Neural cell (in vitro differentiated cells): ENCODE data around the genes NABP2 and COQ10A.

DNA sequence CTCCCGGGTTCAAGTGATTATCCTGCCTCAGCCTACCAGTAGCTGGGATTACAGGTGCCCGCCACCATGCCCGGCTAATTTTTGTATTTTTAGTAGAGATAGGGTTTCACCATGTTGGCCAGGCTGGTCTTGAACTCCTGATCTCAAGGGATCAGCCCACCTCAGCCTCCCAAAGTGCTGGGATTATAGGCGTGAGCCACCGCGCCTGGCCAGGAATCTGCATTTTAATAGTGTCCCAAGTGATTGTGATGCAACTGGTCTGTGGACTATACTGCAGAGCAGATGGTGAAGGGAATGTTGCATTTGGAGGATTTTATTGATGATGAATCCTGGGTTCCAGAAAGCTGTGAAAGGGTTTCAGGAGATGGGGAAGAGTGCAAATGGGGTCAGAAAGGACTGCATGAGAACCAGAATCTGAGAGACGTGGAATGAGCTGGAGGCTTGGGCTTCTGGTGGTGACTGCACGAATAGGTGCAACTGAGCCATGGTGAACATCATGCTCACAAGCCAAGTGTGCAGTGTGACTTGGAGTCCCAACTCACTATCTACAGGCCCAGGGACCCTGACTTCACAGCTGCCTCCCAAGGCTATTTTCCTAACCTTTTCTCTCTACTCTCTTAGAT is 4.4 kb downstream of the RPS26 start:
- RAMPAGE, long total RNA, result no peak

- RAMPAGE, long total RNA, result no peak
These were observed 1.2 kb downstream of the ERBB3 start for GRCh38 chr12:56081146-56081501.

- RAMPAGE, long total RNA, result no peak
These were observed 712 bp downstream of the SMARCC2 start for GRCh38 chr12:56188508-56189033.

- RAMPAGE, long total RNA, result no peak
These were observed 1.1 kb downstream of the RNF41 start for GRCh38 chr12:56220528-56221119.

DNA sequence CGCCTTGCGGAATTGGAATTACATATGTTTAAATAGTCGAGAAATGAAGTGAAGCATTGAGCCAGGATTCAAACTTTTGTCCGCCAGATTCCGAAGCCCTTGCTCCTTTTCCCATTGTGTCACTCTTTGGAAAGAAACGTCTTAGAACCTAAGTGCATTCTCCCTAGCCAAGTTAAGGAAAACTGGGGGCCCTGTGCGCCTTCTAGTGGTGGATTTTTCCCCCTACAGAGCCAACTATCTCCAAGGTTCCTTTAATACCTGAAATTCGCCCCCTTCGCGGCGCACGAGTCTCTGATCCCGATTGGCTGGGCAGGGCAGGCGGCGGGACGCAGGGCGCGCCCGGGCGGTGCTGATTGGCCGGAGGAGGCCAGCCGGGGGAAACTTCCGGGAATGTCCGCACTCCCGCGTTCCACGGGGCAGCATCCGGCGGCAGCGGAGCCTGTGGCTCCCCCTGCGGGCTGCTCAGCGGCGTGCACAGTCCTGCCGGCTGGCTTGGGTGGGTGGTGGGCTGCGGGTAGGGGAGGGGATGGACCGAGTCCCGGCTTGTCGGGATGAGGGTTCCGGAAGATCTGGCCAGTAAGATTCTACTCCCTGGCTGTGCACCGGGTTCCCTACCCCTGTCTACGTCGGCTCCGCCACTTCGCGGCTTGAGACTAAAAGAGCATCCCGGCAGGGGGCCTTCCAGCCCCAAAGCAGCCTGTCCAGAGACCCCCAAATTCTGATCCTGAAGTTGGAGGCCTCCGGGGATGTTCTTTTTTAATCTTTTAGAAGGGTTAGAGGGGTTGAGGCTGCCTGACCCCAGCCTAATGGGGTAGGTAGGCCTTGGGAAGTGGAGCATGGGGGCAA is at the start of gene NABP2:
NABP2 (plus strand) TSS at position 397 of the 846 bp plus-strand sequence.
- RAMPAGE, long total RNA, result start-site peak on the plus strand centred at position 422 of the sequence, 118 bp wide, 232 and 371 reads in 2 replicates

DNA sequence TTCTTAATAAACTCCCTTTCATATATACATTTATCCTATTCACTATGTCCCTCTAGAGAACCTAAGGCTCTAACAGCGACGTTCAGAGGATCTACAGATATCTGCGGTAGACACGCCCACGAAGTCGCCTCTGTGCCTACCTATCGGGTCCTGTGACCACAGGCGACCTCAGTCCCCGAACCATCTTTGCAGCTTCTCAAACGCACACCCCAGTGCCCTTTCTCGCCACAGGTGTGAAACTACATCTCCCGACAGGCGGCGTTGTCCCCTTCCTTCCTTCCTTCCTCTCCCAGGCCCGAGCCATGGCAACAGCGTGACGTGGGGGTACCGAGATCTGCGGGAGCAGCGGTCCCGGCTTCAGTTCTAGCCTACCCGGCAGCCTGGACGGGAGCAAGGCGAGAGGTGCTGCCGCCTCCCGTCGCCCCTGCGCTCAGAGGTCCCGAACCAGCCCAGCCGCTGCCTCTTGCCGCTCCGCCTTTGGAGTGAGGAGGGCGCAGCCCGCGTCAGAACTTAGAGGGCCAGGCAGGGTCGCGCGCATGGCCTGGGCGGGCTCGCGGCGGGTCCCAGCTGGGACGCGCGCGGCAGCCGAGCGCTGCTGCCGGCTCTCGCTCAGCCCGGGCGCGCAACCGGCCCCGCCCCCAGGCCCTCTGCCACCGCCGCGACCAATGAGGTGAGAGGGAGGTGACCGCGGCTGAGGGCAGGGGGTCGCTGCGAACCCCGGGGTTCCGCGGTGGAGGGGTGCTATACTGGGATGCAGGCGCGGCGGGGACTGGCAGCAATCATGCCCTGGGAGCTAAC is at the start of gene COQ10A:
COQ10A (plus strand) TSS at position 360 of the 798 bp plus-strand sequence.
- RAMPAGE, long total RNA, result no peak

- RAMPAGE, long total RNA, result no peak
These were observed 9.7 kb downstream of the IL23A start for GRCh38 chr12:56348385-56348712.

DNA sequence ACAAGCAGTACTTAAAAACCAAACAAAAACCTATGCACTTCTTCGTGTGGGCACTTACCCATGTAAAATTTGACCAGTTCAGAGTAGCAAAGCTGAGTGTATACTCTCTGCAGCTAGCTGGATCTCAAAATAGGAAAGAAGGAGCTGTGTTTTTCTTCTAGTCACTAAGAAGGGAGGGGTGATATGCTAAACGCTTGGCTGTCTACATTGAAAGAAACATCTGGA is 20.0 kb downstream of the RBMS2 start:
- RAMPAGE, long total RNA, result no peak

- RAMPAGE, long total RNA, result no peak
These were observed 48.2 kb downstream of the RBMS2 start for GRCh38 chr12:56569527-56570573.

DNA sequence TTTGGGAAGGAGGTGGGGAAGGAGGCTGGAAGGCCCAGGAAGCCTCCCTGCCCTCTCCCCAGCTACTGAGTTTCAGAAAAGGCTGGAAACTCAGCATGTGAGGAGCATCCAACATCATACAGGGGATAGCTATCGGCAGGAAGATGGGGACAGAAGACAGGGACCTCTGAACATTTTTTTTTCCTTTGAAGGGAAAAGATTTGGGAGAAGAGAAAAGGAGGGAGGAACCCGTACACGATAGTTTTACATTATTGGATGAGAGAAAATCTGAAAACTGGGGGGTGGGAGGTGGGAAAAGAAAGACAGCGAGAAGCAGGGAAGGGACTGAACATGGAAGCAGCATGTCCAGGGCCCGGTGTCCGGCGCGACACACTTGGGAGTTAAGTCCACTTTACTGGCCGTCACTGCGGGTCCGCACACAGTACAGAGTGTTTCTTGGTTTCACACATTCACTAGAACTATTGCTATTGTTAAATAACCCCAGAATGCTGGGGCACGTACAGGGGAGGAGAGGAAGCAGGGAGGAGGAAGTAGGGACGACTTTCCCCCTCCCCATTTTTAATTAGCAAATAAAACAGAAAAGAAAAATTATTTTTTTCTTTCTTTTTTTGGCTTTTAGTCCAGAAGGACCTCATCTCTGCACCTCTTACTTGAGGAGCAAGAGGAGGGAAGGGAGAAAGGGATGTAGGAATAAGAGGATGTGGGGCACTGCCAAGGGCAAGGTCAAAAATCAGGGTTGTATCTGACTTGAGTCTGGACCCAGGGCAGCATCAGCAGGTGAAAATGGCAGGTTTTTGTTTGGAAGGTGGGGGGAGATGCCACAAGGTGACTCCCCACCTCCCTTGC is 32.1 kb downstream of the BAZ2A start:
- RAMPAGE, long total RNA, result no peak

- RAMPAGE, long total RNA, result no peak
These were observed 2.1 kb upstream of the BAZ2A start for GRCh38 chr12:56632080-56632720.

DNA sequence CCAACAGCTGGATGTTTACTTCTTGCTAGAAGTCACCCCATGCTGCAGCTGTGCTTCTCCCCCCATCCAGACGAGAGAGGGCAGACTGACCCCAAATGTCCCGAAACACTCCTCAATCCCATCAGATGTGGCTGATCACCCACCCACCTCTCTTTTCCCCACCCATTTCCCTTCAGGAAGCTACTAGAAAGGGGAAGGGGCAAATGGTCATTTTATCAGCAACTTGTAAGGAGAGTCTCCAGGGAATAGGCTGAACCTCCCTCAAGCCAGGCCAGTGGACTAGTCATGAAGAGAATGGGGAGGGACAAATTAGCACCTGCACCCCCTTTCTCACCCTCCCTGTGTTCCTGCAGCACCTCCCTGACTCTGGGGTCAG is 2.7 kb upstream of the BAZ2A start:
- RAMPAGE, long total RNA, result no peak

DNA sequence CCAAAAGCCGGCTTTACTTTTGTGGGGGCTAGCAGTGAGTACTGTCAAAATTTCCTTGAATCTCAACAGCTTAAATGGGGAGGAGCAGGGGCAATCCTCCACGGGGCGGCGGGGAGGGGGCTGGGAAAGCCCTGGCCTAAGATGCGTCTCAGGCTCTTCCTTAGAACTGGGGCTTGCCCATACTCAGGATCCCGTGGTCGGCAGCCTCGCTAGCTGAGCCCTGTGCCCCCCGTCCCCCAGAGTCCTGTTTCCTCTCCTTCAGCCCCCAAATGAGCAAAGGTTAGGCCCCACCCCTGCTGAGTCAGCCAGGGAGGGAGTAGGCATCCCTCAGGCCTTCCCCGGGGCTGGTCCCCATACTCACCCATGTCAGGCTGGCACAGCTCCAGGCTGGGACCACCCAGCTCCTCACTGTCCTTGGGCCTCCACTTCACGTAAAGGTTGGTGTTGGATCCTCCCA is 5.7 kb upstream of the BAZ2A start:
- RAMPAGE, long total RNA, result no peak

- RAMPAGE, long total RNA, result no peak
These were observed 1.0 kb downstream of the ATP5F1B start for GRCh38 chr12:56644733-56645182.

DNA sequence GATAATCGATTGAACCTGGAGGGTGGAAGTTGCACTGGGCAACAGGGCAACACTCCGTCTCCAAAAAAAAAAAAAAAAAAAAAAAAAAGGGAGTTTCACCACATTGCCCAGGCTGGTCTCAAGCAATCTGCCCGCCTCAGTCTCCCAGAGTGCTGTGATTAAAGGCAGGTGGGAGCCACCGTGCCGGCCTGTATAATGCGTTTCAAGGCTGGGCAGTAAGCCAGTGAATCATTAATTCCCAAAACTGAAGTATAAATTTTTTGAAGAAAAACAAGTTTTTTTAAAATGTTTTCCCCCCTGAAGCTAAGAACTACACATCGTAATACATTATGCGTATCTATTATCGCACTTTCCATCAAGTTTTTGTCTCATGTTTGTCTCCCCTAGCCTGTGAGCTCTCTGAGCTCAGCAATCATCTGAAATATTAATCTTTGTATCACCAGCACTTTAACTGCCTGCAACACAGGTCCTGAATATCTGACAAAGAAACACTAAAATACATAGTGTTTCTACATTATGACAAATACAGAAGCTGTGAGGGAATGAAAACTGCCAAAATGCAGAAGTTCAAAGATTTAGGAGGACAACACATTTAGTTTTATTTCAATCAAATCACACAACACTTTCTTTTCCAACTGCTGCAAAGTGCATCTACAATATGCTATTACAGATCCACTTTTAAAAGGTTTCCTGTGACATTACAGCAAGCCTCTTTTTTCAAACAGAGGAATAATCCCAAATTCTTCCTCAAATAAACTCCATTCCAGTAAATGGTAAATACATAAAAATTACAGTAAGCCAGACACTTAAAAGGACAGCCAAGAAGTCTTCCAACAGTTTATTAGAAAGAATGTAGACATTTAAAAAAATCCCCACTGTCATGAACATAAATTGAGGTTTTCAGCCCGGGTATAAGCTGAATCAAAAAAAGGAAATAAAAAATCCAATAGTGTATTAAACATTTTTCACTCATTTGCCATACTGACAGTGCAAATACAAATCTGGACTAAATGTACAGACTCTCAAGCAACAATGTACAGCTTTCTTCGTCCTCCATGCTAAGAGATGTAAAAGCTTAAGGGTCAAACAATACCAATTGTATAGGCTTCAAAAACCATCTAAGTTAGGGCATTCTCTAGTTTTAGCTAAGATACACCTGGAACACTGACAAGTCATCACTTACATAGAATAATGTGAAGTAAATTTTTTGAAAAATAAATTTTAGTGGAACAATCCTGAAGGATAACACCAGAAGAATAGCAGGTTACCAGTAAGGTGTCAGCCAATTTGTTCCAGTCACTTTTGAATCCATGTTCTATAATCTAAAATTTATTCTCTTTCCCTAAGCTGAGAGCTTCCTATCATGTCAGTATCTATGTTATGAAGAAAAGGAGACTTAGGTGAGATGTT is 17.5 kb upstream of the ATP5F1B start:
- RAMPAGE, long total RNA, result no peak

DNA sequence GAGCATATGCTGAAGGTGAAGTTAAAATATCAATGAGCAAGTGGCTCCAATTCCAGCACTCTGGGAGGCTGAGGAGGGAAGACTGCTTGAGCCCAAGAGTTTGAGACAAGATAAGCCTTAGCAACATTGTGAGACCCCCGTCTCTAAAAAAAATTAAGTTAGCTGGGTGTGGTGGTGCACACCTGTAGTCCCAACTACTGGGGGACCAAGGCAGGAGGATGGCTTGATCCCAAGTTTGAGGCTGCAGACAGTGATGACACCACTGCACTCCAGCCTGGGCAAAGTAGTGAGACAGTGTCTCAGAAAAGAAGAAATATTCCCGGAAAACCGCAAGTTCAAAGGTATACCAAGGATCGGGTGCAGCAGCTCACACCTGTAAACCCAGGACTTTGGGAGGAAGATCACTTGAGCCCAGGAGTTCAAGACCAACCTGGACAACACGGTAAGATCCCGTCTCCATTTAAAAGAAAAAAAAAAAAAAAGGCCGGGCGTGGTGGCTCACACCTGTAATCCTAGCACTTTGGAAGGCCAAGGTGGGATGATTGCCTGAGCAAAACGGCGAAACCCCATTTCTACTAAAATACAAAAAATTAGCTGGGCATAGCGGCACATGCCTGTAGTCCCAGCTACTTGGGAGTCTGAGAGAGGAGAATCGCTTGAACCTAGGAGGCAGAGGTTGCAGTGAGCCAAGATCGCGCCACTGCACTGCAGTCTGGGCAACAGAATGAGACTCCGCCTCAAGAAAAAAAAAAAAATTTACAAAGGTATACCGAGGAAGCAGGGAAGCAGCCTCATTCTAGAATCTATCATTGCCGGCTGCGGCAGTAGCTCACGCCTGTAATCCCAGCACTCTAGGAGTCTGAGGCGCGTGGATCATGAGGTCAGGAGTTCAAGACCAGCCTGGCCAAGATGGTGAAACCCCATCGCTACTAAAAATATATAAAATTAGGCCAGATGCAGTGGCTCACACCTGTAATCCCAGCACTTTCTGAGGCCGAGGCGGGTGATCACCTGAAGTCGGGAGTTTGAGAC is 5.5 kb downstream of the PTGES3 start:
- RAMPAGE, long total RNA, result no peak

DNA sequence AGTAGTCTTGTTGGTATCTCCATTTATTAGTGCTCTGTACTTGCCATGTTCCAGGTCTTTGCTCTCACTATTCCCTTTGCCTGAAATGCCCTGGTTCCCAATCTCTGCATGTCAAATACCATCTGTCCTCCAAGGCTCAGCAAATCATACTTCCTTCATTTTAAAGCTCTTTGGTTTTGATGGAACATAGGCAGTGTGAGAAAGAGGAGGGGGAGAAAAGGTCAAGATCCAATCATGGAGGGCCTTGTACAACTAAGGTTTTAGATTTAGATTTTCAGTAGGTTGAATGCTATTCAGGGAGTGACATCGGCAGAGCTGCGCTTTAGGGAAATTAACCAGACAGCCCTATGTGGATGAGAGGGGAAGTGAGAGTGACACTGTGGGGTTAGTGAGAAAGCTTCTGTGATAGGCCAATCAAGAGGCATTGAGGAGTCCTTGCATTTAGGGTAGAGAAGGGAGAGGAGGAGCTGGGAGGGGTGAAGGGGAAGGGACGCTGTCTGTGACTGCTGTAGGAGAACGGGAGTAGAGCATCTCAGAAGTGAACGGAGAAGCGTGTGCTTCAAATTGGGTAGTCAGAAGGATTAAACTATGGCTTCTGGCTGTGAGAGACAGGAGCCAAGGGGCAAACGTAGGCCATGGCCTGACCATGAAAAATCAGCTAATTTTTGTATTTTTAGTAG is 3.4 kb downstream of the HSD17B6 start:
- RAMPAGE, long total RNA, result no peak

DNA sequence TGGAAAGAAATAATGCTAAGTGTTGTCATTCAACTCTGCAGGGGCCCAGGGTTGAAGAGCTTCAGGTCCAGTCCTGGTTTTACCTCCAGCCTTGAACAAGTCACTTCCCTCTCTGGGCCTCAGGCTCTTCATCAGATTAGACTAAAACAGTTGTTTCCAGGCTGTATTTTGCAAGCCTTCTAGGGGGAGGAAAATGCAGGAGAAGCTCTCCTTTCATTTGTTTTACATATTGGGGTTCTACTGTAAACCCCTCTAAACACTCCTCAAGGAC is 2.8 kb downstream of the SDR9C7 start:
- RAMPAGE, long total RNA, result no peak

DNA sequence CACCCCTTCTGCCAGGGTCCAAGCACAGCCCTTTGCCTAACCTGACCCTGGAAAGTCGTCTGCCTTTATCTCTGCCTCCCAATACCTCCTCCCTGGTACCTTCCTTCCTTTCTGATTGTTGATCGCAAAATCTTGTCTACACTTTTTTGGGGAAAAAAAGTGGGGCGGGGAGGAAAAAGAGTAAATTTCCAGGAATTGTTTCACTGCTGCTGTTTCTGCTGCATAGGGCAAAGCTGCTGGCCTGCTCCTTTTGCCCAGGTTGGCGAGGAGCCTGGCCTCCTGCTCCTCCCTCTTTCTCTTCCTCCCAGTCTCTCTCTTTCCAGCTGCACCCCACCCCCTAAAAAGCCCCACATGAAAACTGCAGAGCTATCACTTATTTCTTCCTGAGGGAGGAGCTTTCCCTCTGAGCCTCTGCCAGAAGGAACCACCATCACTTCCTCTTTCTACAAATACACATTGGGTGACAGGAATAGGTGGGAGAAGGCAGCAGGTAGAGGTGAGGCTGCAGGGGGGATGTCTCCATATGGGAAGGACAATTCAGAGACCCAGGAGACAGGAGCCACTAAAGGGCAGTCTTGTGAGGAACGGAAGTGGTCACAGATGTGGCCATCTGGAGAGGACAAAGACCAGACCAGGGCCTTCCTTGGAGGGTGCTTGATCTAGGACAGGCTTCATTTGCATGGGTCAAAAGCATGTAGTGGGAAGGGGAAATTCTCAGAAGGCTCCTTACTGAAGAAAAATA is 2.9 kb upstream of the GPR182 start:
- RAMPAGE, long total RNA, result no peak

DNA sequence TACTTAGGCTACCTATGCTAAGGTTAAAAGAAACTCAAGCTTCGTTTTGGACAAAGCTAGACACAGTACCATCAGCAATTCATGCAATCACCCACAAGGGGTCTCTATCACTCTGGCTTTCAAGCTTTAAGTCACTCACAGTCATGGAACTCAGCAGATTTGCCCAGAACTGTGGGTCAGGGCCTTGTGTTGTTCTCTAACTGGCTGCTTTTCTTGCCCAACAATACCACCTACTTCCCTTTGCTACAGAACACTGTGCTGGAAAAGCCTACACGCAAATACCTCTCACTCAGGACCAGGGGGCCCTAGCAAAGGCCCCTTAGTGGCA is 9.1 kb downstream of the NEMP1 start:
- RAMPAGE, long total RNA, result no peak